Mononuclear cell (primary cell): ENCODE results near the genes UBAP2, IL11RA and CCL19.

DNA sequence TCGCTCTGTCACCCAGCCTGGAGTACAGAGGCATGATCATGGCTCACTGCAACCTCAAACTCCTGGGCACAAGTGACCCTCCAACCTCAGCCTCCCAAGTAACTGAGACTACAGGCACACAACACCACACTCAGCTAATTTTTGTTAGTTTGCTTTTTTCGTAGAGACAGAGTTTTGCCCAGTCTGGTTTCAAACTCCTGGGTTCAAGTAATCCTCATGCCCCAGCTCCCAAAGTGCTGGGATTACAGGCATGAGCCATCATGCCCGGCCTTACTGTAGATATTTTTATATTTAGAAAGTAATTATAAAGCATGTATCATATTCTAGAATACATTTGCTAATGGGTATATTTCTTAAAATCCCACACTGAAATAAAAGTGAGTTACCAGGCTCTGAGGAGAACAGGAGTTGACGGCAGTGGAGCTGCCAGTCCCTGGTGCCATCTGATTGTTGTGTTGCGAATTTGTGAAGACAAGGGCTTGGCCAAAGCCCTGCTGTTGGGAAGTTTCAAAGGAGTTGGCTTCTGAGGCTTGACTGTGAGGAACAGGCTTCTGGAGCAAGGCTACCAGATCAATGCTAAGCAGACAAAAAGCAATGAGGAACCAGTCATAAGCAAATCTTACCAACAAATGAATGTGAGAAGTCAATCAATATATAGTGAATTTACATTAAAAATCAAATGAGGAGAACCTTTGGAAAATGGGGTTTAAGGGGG is 95.6 kb downstream of the UBAP2 start:
- RRBS = no CpG with 5 or more reads among the region's 5 CpGs

GRCh38 chr9:34016949-34017440 is 31.7 kb downstream of the UBAP2 start:
- RRBS = no CpG with 5 or more reads among the region's 5 CpGs

GRCh38 chr9:34048797-34049704 is at the start of gene UBAP2:
UBAP2 (minus strand) TSS chr9:34048887.
- RRBS = no CpG with 5 or more reads among the region's 69 CpGs

GRCh38 chr9:34233624-34234057 is 54.8 kb downstream of the UBAP1 start:
- RRBS = no CpG with 5 or more reads among the region's 1 CpG

GRCh38 chr9:34402743-34402956 is 5.0 kb upstream of the C9orf24 start:
- RRBS = no CpG with 5 or more reads among the region's 2 CpGs

DNA sequence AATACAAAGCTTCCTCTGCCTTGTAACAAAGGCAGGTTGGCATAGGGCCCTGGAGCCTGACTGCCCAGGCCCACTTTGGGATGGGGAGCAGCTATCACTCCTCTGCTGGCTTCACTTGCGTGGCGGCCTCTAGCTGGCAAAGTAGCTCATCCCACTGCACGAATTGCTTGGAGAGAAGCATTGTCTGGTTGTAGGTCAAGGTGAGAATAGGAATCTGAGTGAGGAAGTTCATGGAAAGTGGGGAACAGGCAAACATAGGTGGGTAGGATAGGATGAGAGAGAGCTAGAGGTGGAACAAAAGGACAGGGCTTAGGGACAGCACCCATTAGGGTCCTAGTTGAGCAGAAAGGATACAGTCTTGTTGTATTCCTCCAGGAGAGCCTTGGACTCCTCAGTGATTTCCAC is 1.8 kb upstream of the RPP25L start:
- RRBS = no CpG with 5 or more reads among the region's 3 CpGs

DNA sequence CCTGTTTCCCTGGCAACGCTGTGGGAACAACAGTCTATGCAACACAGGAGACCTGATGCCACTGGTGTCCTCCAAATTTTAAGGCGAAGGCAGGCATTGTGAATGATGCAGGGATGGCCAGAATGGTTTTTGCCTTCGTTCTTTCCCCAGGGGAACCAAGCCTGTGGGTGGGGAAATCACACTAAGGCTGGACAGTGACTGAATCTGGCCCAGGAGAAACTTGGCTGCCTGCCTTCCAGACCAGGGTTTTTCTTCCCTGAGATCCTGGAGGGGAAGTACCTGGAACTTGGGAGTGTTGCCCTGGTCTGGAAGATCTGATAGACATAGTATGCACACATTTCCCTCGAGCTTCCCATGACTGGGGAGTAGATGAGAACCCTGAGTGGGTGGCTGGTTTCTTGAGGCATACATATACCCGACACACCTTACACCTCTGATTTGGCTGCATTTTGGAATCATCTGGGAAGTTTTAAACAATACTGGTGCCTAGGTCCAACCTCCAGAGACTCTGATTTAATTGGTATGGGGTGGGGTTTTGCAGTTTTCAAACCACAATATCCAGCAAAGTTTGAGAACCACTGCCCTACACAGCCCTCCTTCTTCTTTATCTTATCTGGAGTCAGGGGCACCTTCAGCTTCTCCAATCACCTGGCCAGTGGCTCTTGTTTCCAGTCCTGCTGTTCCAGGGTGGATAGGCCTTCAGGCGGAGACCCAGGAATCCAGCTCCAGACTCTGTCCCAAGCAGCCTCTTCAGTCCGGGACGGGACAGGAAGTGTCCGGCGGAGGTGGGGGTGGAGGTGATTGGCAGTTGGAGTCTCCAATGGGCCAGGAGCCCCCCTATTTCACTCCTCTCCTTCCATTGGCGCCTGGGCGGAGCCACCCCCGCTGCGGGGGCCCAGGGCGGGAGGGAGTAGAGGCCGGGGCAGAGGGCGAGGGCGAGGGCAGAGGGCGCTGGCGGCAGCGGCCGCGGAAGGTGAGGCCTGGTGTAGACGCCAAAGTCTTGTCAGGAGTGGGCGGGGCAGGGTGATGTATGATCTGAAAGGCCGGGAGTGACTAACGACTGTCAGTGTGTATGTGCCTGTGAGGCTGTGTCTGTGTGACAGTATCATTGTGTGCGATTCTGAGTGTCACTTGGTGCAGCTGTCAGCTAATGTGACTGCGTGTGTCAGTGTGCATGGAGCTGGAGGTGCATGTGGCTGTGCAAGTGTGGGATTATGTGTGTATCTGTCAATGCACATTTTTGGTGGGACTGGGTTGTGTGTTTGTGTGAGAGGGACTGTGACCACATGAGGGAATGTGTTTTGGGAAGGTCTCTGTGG is at the start of gene IL11RA:
IL11RA (plus strand) TSS at position 925 of the 1,319 bp plus-strand sequence.
- RRBS = 0% methylated on average over 1 of the region's 29 CpGs

GRCh38 chr9:34691151-34691717 is at the start of gene CCL19:
CCL19 (minus strand) TSS chr9:34691276.
- RRBS = no CpG with 5 or more reads among the region's 5 CpGs

- RRBS = no CpG with 5 or more reads among the region's 16 CpGs
These were observed 7.9 kb downstream of the CCL21 start for GRCh38 chr9:34701986-34702558.

DNA sequence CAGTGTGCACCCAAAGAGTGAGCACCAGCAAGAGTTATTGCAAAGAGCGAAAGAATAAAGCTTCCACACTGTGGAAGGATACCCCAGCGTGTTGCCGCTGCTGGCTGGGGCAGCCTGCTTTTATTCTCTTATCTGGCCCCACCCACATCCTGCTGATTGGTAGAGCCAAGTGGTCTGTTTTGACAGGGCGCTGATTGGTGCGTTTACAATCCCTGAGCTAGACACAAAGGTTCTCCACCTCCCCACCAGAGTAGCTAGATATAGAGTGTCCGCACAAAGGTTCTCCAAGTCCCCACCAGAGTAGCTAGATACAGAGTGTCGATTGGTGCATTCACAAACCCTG is 10.4 kb upstream of the FAM205A start:
- RRBS = no CpG with 5 or more reads among the region's 7 CpGs

GRCh38 chr9:34994335-34994829 is 4.8 kb downstream of the DNAJB5 start:
- RRBS = no CpG with 5 or more reads among the region's 4 CpGs

GRCh38 chr9:35107473-35107923 is 4.6 kb upstream of the STOML2 start:
- RRBS = no CpG with 5 or more reads among the region's 7 CpGs

- RRBS = no CpG with 5 or more reads among the region's 2 CpGs
These were observed 3.5 kb downstream of the ATOSB start for GRCh38 chr9:35112094-35112599.

DNA sequence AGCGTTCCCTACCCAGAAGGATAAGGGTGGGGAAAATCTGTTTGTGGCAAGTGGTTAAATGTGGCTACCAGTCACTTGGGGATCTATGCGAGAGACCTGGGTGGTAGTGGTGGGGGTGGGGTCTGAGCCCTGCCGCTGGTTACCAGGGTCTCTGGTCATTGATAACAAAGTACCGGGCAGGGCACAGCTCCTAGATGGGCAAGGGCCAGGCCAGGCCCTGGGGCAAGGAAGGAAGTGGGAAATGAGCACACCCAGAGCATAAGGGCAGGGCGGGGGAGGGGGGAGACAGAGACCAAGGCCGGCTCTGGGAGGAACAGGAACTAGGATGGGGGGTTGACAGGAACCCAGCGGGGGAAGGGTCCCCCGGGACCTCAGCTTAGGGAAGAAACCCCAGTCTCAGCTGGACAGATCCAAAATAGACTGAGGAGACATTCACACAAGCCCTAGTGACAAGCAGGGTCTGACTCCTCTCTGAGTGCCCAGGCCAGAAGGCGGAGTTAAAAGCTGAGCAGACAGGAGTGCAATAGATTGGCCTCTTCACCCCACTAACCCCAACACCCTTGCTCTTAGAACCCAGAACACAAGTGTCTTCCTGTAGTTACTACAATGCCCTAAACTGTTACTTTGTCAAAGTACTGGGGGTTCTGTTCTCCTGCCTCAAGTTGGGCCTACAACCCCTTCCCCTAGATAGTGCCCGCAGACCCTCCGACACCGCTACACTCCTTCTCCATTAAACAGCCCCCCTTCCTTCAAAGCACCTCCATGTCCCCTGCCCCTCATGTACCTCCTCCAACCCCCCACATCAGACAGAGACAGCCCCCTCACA is 674 bp downstream of the ATOSB start:
- RRBS = 13% methylated on average over 5 of the region's 12 CpGs

DNA sequence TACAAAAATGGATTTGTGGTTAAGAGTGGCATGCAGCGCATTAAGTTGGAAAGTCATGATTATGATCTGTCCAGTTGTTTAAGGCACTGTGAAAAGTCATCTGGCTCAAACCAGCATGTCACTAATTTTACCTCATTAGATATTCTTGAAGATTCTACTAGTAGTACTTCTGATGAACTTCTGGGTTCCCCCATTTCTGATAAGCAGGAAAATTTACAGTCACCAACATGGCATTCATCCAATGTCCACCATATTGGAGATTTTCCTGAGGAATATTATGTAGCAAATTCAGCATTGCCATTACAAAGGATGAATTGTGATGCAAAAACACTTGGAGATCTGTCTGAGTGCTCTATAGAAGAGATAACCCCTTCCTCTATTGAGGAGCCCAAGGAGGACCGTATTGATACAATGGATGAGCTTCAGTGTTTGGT is 138.6 kb downstream of the UNC13B start:
- RRBS = no CpG with 5 or more reads among the region's 2 CpGs

DNA sequence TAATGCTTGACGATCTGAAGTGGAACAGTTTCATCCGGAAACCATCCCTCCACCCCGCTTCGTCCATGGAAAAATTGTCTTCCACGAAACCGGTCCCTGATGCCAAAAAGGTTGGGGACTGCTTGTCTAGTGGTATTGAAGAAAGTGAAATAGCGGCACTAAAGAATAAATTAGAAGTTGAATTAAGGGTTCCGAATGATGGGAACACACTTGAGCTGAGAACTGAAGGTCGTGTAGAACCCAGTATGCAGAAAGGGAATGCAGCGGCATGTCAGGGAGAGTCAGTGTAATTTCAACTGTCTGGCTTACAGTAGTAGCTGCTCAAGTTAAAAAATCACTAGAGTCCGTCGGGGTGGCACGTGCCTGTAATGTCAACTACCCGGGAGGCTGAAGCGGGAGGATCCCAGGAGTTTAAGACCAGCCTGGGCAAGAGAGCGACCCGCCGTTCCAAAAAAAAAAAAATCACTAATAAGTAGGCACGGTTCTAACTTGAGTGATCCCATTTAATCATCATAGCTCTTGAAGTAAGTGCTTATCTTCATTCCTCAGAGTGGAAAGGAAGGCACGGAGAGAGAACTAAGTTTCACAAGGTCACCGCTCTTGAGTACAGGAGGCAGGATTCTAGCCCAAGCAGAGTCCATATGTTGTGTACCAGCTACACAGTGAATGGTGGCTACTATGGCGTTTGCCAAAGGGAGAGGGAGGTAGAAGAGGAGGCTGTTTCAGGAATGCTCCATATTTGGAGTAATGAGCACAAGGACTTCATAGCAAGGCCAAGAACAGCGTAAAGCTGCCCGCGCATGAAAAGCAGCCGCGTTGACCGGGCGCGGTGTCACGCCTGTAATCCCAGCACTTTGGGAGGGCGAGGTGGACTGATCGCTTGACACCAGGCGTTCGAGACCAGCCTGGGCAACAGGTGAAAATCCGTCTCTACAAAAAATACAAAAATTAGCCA is 1.1 kb upstream of the CCDC107 start:
- RRBS = 97% methylated on average over 3 of the region's 36 CpGs

DNA sequence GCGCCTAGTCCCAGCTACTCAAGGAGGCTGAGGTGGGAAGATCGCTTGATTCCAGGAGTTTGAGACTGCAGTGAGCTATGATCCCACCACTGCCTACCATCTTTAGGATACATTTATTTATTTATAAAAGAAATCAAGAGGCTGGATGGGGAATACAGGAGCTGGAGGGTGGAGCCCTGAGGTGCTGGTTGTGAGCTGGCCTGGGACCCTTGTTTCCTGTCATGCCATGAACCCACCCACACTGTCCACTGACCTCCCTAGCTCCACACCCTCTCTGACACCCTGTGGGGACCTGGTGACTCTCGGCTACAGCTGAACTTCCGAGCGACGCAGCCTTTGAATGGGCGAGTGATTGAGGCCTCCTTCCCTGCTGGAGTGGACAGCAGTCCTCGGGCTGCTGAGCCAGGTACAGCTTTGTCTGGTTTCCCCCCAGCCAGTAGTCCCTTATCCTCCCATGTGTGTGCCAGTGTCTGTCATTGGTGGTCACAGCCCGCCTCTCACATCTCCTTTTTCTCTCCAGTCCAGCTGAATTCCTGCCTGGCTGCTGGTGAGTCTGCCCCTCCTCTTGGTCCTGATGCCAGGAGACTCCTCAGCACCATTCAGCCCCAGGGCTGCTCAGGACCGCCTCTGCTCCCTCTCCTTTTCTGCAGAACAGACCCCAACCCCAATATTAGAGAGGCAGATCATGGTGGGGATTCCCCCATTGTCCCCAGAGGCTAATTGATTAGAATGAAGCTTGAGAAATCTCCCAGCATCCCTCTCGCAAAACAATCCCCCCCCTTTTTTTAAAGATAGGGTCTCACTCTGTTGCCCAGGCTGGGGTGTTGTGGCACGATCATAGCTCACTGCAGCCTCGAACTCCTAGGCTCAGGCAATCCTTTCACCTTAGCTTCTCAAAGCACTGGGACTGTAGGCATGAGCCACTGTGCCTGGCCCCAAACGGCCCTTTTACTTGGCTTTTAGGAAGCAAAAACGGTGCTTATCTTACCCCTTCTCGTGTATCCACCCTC is 6.2 kb downstream of the CA9 start:
- RRBS = no CpG with 5 or more reads among the region's 16 CpGs

DNA sequence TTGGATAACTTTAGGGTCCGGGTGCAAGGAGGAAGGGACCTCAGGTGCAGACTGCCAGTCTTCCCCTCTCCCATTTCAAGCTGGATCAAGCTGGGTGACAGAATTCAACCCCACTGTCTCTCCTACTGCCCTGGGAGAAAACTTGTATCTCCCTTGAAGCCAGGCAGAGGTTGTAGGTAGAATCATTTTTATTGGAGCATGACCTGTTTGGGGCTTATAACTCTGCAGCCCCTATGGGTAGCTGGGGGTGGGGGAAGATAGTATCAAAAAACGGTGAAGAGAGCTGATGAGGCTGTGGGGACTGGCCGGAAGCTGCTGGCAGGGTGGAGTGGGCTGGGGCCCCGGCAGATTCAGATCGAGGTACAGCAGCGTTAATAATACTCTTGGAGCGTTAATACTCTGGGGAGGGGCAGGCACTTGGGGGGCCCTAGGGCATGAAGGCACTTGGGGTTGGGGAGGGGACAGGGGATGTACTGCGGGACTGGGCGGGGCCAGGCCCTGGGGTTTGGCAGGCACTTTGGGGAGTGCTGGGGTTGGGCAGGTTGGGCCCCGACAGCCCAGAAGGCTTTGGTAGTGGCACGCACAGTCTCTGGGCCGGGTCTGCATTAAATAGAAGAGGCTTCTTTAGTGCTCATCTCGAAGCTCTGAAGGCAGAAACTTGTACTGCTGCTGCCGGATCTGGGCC is 7.6 kb upstream of the TPM2 start:
- RRBS = 89% methylated on average over 2 of the region's 14 CpGs

DNA sequence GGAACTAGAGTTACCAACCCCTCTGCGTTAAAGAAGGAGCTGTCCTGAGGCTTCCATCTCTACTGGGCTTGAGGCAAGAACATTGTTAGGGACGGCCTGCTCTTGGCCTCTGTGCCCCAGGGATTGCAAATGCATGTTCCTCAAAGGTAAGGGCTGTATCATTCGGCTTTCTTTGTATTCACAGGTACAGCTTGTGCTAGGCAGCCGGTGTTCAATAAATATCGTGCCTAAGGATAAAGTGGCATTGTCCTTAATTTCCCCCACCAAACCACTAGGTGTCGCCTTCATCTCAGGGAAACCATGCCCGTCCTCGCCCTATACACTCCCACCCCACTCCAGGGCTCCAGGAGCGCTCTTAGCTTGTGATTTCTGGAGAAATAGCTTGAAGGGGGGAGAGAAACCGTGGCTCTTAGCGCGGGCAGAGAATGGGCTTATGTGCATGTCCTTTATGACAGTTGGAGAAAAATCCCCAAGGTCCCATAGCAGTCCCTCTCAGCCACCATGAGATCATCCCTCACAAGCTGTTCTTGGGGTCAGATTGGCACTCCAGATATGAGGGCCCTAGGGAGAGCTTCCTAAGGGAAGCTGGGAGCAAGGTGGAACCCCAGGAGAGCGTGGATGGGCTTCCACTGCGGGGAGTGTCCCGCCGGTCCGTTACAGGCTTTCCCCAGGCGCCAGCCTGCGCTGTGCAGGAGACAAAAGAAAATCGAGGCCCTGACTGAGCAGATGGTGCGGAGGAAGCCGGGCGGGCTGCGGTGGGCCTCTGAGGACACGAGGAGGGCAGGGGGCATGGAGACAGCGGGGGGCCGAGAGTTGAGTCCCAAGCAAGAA is 981 bp upstream of the NPR2 start:
- RRBS = 96% methylated on average over 5 of the region's 27 CpGs

DNA sequence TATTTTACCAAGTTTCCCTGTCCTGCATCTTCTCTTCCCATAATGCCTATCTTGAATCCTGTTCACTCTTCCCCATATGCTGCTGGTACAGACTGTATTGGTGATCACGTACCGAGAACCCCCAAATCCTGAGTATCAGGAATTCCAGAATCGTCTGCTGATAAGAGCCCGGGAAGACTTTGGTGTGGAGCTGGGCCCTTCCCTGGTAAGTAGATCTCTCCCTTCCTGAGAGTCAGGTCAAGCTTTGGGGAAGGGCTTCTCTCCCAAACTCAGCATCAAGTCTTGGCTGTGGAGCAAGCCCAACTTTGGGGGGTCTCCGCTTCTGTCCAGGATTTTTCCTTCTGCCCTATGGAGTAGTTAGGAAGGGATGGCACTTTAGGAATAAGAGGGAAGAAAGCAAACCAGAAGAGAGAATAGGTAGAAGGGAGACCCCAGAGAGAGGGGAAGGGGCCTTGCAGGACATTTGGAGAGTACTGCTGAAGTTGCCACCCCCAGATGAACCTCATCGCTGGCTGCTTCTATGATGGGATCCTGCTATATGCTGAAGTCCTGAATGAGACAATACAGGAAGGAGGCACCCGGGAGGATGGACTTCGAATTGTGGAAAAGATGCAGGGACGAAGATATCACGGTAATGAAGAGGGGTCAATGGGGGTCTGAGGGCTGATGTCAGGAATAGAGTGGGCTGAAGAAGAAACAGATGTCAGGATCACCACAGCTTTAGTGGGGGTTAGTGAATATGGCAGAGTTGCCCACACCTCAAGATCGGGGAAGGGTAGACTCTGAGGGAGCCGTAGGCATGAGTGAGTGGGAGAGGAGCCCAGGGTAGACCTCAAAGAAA is 8.4 kb downstream of the NPR2 start:
- RRBS = no CpG with 5 or more reads among the region's 12 CpGs